ENCODE results near the genes VAMP4 and ANKRD45.

GRCh38 chr1:169046709-169047052 is 59.8 kb upstream of the ATP1B1 start:
- PRO-cap, result no peak

DNA sequence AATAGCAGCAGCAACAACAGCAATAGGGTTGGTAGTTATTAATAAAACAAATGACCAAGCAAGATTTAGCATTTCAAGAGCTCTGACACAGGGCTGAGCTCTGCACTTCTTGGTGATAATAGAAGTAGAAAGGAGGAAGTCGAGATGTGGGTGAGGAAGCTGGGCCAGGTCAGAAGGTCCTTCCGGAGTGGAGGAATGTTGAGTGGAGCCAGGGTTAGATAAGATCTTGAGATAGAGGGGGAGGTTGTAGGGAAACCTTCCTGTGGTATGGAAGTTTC is 45.6 kb upstream of the ATP1B1 start:
- PRO-cap, result no peak

DNA sequence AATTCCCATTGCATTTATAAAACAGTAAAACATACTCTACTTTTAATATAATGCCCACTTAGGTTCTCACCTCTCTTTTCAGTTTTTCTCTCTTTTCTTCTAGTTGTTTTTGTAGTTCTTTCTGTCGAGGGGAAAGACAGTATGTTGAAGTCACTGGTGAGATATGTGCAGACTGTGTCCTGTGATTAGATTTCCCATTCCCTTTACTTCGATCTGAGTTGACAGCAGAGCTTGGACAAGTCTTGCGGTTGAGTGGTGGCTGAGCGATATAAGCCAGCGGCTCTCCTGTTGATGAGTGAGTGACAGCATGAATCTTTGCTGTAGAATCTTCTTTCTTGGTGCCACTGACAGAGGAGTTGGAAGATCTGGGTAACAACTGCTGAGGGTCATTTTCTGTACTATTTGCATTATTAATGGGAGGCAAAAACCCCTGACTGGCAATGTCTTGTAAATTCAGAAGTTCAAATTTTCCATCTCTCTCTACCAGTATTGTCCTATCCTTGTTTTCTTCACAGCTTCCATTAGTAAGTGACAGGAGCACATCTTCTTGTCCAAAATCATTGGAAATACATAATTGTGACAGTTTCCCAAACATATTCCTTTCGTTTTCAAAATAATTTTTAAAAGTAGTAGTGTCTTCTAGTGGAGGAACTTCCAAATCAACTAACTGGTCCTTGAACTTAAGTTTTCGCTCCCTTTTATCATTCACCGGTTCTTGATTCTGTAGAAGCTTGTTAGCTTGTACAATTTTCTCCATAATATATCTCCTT is 5.8 kb downstream of the CCDC181 start:
- PRO-cap, result no peak

- PRO-cap, result unidirectional peak, minus-strand start at chr1:169712198
Observed at GRCh38 chr1:169712008-169712439, 604 bp upstream of the SELL start.

DNA sequence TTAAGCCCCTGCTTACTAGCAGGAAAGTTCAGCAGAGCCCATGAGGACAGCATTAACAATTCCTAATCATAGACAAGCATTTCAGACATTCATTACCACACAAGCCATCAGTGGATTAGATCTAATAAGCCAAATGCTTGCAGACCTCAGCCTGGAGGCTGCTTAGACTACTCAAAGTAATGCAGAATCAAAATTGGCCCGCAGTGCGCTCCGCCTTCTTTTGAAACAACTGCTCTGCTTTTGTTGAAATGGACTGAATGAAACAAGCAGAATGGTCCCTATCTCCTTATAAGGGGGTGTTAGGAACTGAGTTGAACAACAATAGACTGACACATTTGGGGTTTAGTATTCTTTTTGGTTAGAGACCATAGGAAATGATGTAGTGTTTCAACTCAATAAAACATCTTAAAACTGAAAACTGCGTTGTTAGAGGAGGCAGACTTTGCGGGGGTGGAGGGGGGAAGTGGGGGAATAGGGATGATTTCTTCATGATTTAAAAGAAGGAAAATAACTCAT is 54.5 kb downstream of the GORAB start:
- PRO-cap, result no peak

GRCh38 chr1:170725876-170726137 is 61.9 kb downstream of the PRRX1 start:
- PRO-cap, result no peak

DNA sequence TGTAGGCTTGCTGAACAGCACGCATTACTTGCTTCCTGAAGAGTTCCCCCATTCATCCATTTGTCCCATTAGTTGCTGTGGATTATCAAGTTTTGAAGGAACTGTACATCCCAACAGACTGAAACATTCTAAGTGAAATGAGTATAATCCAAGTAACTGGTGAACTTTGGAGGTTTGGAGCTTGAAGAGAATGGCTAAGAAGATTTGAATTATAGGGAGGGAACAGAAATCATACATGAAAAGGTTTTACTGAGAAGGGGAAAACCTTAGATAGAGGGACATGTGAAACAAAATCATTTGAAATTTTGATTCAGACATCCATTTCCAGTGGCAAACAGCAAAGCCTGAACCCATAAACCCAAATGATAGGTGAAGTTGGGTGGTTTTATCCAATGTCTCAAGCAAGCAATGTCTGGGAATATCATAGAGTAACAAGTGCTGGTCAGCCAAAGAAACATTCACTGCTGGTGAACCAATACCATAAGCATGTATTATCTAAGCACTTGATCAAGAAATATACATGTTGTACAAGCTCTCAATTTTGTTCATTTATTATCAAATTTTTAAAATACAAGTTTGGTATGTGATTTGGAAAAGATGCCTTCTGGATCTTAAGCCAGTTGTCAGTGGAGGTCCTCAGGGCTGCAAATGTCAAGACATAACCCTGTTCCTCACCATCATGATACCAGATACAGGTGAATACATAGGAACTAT is 74.7 kb downstream of the PRRX1 start:
- PRO-cap, result no peak

- PRO-cap, result no peak
Observed at GRCh38 chr1:171529496-171529695, 44.1 kb downstream of the PRRC2C start.

DNA sequence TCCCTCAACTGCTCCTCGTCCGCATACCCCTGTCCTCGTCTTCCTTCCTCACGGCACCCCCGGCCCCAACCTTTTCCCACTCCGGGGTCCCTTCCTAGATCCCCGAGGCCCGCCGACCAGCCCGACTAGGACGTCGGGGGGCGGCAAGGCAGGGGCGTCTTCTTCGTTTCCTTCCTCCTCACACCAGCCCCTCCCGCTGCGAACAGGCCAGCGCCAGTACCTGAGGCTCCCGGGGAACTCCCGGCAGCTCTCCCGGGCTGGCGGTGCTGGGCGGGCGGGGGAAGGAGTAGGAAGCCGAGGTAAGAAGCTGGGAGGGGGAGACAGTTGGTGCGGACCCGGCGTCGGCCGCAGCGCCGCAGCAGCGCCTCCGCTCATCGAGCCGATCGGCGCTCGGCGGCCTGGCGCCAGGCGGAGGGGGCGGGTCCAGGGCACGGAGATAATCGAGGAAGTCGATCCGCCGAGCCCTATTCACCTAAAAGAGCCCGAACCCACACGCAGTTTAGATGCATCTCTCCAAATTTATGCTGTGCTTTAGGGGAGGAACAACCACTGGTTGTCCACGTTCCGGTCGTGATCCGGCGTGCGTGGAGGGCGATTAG is at the start of gene VAMP4:
TSS of gene VAMP4 (minus strand) at position 376 of the 599 bp plus-strand sequence.
- PRO-cap, result bidirectional peak, plus-strand start at position 467 of the sequence, minus-strand start at position 376 of the sequence

- PRO-cap, result no peak
Observed at GRCh38 chr1:172109074-172110025, 268.1 kb downstream of the DNM3 start.

- PRO-cap, result no peak
Observed at GRCh38 chr1:172125486-172125685, 284.1 kb downstream of the DNM3 start.

GRCh38 chr1:172359714-172360099 is 60.8 kb upstream of the C1orf105 start:
- PRO-cap, result no peak

- PRO-cap, result no peak
Observed at GRCh38 chr1:172399197-172399784, 21.2 kb upstream of the C1orf105 start.

- PRO-cap, result no peak
Observed at GRCh38 chr1:173205301-173206237, 1.6 kb downstream of the TNFSF4 start.

- PRO-cap, result no peak
Observed at GRCh38 chr1:173332033-173332508, 124.9 kb upstream of the TNFSF4 start.

DNA sequence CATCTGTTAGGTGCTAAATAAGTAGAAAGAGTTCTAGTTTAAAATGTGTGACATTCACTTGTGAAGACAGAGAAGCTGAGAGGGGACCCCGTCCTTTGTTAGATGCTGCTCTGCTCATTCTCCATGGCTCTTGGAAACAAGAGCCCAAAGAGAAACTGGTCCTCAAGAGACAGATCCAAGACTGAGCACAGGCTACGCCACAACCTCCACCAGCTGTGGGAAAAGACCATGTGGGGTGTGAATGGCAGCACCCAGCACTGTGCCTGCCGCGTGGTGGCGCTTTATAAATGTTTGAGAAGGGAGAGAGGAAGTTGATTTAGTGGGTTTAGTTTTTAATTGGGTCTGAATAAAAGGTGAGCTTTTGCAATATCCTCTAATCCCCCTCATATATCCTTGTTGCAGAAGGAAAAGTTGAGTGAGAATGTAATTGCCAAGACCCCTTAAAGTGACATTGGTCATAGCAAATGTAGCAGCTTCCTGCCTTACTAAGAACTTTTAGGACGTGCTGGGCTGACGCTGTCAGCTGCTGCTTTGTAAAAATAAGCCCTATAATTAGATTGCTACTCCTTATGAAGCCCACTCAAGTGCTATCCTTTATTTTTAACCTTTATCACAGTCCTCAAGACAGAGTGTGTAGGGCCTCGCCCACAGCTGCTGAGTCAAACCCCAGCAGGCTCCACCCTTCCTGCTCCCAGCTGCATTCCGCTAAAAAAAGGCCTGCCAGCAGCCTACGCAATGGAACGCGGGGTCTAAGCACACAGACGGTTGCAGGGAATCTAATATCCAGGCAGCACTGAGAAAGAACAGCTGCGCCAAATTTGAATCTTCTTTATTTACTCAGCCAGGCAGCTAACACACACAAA is 47.5 kb upstream of the PRDX6 start:
- PRO-cap, result bidirectional peak, plus-strand start at position 735 of the sequence, minus-strand start at position 661 of the sequence

- PRO-cap, result no peak
Observed at GRCh38 chr1:173473546-173473915, 3.6 kb upstream of the PRDX6 start.

GRCh38 chr1:173669170-173669998 is at the start of gene ANKRD45:
Gene ANKRD45, minus strand, starts transcription at chr1:173669851.
- PRO-cap, result no peak

DNA sequence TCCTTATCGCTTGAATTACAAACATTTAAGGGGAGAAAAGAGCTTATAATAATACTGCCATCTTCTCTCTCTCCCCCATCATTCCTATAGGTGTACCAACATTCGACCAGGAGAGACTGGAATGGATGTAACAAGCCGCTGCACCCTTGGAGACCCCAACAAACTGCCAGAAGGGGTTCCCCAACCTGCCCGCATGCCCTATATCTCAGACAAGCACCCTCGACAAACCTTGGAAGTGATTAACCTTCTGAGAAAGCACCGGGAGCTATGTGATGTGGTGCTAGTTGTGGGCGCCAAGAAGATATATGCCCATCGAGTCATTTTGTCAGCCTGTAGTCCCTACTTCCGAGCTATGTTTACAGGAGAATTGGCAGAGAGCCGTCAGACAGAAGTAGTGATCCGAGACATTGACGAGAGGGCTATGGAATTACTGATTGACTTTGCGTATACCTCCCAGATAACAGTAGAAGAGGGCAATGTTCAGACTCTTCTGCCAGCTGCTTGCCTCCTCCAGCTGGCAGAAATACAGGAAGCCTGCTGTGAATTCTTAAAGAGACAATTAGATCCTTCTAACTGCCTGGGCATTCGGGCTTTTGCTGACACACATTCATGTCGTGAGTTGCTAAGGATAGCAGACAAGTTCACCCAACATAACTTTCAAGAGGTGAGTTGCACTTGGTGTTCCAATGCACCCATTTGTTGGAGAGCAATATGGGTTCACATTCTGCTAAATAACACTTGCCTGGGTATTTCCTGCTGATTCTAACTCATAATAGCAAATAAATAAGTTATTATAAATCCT is 19.0 kb downstream of the KLHL20 start:
- PRO-cap, result no peak

- PRO-cap, result no peak
Observed at GRCh38 chr1:173825152-173825484, 435 bp upstream of the CENPL start.